Vein endothelial cell (primary cell): Measurements from ENCODE around the gene SUB1.

GRCh38 chr5:16754678-16754914, 137.8 kb upstream of the RETREG1 start:
- CAGE, long polyA plus RNA: no peak

DNA sequence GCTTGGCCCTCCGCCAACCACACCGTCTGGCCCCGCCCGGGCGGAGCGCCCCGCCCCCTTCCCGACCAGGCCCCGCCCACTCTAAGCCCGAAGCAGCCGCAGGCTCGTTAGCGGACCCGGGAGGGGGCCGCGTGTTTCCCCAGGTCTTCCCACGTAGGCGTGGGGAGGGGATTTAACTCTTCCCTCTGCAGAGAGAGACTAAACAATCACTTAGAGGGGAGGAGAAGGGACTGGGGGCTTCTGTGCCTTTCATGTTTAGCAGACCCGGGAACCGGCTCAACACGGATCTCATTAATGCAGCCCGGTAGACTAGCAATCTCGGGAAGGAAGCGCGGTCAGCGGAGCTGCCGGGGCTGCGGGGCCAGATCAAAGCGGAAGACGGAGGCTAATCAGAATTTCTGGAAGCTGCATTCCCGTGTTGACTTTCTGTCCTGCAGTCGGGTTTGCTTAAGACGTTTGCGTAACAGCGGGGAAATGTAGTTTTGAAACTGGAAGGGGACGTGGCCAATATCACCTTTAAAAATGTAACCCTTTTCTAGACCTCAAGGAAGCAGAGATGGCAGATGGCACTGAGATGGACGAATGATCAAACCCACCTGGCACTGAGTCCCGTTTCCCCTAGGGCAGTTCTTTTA, 409 bp upstream of the MYO10 start:
- CAGE, long polyA plus RNA: no peak

- CAGE, long polyA plus RNA: no peak
These were observed 469.7 kb upstream of the H3Y1 start for GRCh38 chr5:18125413-18125616.

- CAGE, long polyA plus RNA: no peak
These were observed 587.3 kb upstream of the H3Y1 start for GRCh38 chr5:18242968-18243340.

- CAGE, long polyA plus RNA: no peak
These were observed 139.2 kb downstream of the CDH12 start for GRCh38 chr5:22714058-22714328.

- CAGE, long polyA plus RNA: no peak
These were observed 1028.7 kb downstream of the CDH9 start for GRCh38 chr5:26009765-26010064.

- CAGE, long polyA plus RNA: no peak
These were observed 152.6 kb upstream of the CDH9 start for GRCh38 chr5:27191100-27191350.

DNA sequence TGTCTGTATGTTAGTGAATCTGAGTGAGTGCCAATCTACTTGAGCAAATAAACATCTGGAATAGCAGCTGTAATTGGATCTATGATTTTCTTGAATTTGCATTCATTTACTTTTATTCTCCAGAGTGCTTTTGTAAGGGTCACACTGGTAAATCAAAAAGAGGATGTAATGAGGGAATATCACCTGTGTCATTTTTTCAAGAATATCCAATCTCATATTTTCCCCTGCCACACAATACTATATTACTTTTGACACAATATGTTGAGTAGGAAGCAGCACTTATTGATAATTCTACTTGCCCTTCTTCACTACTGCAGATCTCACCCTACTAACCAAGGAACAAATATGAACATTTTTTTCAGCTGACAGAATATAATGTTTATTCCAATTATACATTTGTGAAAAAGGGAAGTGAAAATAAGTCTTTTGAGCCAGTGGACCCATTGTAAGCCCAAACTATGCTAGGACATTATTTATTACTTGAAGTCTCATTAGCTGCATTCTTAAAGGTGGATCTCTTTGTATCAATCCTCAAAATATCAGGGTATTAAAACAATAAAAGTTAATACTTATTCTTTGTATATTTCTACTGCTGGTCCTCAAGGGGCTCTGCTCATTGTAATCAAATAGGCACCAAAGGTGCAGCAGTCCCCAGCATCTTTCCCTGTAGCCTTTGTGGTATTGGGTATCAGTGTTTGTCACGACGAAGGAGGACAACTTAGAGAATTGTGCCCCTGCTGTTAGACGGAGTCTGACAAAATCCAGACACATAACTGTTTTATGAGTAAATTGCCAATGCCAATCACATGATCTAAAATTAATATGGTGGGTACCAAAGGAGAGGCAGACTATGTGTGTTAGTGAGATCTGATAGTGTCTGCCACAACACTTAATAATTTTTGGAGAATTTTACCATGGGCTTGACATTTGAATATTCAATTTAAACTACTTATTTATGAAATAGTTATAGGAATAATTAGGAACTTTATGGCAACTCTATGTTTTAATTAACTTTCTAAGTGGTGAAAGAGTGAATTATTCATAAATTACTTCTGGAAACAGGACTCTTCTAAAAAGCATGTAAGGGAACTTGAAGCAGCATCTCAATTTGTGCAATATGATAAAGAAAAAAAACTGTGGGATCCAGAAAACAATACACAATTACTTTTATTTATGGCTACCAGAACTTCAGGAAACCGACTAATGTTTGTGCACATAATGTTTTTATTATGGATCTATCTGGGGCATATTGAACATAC, 453.6 kb upstream of the CDH9 start:
- CAGE, long polyA plus RNA: no peak

DNA sequence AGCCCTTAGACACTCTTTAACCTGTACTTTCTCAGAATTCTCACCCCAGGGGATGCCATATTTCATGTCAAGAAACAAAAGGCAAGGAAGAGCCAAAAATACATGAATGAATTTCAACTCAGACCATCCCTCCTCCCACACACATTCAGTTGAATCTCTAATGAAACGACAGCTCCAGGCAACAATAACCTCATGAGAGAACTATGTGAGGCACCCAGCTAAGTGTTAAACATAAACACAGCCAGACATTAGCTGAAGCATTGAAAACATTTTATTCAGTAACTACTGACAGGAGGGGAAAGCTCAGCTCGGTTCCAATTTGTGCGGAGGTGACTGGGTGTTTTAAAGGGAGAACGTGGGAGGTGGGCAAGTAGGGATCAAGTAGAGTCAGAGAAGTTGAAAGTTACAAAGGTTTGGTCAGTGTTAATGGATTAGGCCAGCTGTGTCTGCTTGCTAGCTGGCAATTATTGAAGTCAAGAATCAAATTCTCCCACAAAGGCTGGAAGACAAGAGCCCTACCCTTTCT, 1359.2 kb upstream of the CDH9 start:
- CAGE, long polyA plus RNA: no peak

GRCh38 chr5:30823739-30824127, 369.8 kb upstream of the CDH6 start:
- CAGE, long polyA plus RNA: no peak

DNA sequence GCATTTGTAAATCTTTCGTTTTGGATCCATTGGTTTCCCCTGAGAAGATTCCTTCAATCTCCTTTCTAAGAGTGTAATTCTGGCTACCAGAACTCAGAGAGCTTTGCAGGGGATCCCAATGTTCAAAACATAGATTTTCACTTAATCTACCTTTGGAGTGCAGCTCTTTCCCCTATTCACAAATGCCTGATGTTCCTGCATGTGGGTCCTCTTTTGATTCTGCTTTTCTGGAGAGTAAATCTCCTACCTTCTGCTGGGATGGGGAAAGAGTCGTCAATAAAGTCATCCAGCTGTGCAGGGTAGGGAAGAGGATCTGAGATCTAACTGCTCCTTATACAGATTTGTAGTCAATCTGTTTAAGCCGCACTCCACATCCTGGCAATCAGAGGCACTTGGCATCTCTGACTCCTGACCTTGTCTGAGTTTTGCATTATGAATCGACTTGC, 142.5 kb downstream of the CDH6 start:
- CAGE, long polyA plus RNA: no peak

DNA sequence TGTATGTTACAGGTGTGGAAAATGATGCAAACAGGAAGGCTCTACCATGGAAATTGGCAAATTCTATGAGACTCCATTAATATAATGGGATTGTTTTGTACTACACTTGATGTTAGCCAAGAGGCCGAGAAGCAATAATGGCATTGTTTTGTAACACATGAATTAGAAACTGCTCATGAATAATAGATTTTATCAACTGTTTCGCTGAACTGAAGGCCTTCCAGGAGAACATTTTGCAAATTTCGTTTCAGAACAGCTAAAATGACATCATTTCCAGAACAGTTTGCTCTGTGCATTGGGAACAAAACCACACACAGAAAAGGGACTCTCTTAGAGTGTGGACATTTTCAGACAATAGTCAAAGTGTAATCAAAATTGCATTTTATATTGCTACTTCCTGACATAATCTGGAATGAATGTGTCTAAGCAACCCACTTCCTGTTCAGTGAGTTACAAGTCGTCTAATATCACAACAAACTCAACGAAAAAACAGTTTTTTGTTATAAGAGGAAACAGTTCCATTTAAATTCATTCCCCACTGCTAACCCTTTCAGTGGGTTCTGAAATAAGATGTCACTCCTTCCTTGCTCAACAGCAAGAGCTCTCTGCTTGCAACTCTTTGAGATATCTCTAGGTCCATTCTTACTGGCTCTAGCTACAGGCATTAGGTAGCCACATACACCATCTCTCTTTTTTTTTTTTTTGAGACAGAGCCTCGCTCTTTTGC, 141.0 kb downstream of the GOLPH3 start:
- CAGE, long polyA plus RNA: no peak

- CAGE, long polyA plus RNA: no peak
These were observed 75.7 kb downstream of the GOLPH3 start for GRCh38 chr5:32098192-32099008.

DNA sequence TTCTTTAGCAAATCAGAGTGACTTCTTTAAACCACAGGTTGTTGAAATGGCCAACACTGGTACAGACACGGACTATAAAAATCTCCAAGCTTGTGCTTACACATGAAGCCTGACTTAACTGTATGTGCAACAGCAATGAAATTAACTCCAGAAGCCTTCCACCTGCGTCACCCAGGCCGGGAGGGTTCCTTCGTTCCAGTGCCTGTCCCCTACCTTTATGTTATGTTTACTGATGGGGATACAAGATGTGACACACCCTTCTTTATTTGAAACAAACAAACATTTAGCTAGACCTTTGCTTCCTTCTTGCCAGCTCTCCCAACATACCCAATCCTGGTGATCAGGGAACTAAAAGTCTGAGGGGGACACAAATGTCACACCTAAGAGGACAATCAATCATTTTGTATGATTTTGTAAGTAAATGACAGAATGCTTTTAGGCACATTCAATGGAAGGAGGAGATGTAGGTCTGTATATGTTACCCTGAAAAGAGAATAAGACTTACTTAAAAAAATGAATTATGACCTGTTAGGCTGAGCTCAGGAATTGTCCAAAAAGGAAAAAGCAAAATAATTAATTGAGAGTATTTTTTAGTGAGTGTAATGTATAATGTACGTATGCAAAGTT, 65.8 kb downstream of the GOLPH3 start:
- CAGE, long polyA plus RNA: no peak

GRCh38 chr5:32143493-32143914, 30.6 kb downstream of the GOLPH3 start:
- CAGE, long polyA plus RNA: no peak

DNA sequence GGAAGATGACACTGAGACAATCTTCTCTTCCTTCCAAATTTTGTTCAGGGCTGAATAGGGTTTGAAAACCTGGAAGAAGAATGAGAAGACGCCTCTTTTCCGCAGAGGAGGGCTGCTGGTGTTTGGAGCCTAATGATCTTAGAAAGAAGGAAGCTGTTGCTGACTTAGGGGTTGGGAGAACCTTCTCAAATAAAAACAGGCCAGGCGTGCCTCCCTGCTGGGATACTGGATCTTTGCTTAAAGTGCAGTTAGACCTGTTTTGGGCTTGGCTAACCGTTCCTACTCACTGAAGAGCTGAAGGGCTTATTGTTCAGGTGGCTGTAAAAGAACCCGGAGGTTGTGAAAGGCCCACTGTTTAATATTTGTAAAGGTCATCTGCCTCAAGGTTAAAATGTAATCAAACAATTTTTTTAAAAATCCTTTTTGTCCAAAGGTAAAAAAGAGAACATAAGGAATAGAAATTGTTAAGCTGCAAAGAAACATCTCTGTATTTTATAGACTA, 18.4 kb upstream of the MTMR12 start:
- CAGE, long polyA plus RNA: no peak

- CAGE, long polyA plus RNA: no peak
These were observed 44.7 kb downstream of the ZFR start for GRCh38 chr5:32399872-32400304.

GRCh38 chr5:32585225-32585664, at the start of gene SUB1:
SUB1 (plus strand) TSS chr5:32585557.
- CAGE, long polyA plus RNA: start-site peak on the plus strand at chr5:32585556-32585604, 1,549 and 1,099 reads in 2 replicates

DNA sequence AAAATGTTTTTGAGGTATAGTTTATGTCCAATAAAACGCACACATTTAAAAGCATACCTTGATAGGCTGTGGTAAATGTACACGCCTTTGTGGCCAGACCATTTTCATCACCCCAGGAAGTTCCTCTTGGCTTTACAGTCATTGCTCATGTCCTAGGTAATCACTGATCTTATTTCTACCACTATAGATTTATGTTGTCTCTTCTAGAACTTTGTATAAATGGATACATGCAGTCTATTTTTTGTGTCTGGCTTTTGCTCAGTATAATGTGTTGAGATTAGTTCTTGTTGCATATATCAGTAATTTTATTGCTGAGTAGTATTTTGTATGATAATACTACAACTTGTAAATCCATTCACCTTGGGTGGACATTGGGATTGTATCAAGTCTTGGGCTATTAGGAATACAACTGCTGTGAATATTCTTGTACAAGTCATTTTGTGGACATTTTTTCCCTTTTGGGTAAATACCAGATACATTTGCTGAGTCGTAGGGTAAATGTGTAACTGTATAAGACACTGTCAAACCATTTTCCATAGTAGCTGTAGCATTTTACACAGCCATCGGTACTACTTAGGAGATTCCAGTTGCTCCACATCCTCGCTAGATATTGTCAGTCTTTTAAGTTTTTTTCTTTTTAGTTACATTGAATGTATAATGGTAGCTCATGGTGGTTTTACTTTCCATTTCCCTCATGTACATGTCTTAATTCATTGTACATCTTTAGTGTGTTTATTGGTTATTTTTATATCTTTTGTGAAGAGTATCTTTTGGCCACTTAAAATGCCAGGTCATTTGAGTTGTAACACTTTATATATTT, 10.1 kb downstream of the SUB1 start:
- CAGE, long polyA plus RNA: no peak

GRCh38 chr5:33229240-33229787, 211.5 kb upstream of the TARS1 start:
- CAGE, long polyA plus RNA: no peak